HepG2 (cell line): ENCODE measurements around the genes PPP5C and DACT3.

DNA sequence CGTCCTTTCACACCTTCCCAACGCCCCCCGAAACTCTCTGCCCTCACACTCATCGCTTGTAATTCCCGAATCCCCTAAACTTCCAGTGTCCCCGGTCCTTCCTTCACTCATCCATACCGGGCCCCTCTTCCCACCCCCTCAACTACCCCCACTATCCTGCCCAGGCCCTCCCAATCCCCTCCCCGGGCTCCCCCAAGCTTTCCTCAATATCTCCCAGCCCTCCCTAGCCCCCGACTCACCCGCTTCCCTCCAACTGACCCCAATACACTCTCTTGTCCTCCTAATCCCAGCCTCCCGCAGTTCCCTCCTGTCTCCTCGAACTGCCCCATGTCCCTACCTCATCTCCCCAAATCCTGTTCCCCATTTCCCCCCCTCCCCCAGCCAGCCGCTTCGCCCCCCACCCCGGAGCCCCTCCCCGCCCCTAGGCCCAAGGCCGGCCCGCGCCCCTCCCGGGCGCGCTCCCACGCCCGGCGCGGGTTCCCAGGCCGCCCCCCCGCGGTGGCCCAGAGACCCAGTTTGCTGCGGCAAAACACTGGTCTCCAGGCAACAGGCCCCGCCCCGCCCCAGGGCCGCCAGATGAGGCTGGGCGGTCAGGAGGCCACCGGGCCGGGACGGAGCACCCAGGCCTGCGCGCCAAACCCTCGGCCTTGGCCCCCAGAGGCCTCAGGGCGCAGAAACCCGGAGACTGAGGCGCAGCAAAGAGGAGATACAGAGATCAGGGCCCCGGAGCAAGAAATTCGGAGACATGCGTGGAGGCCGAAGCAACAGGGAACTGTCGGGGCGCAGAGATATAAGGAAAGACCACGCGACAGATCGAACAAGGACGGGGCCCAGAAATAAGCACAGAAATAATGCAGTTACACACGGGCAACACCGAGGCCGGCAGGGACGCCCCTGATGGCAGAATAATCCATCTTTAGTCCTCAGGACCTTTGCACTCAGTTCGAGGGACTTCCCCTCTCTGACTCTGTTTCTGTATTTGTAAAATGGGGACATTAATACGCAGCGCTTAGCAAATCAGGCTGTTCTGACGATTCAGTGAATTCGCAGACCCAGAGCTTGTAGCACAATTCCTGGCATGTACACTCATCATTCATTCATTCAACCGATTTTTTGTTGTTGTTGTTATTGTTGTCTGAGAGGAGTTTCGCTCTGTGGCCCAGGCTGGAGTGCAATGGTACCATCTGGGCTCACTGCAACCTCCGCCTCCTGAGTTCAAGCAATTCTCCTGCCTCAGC is 20.6 kb upstream of the ERCC1 start:
- RRBS, 2 experiments: 3% methylated on average over 7 to 9 of the region's 65 CpGs
CAGE:
- cytosol, long polyA minus RNA: no peak
- cytosol, long polyA plus RNA: no peak
- long polyA plus RNA: no peak
- nucleus, long polyA minus RNA: no peak
- nucleus, long polyA plus RNA: no peak

- RRBS, 2 experiments: 3% methylated on average over 4 of the region's 15 CpGs
CAGE:
- cytosol, long polyA minus RNA: no peak
- cytosol, long polyA plus RNA: no peak
- long polyA plus RNA: no peak
- nucleus, long polyA minus RNA: no peak
- nucleus, long polyA plus RNA: no peak
Observed at GRCh38 chr19:45469370-45469576, 1.5 kb downstream of the FOSB start.

DNA sequence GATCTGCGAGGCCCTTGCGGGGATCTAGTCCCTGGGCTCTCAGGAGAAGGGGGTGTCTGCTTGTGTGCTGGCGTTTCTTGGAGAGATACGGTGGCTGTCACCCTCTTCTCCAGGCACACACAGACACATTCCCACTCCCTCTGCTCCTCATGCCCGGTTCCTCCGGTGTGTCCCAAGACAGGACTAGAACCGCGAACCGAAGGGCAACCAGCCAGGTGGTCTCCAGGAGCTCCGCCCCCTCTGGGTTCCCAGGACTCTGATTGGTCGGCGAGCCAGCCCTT is 1.7 kb downstream of the FOSB start:
- RRBS, 2 experiments: no CpG with 5 or more reads among the region's 12 CpGs
CAGE:
- cytosol, long polyA minus RNA: no peak
- cytosol, long polyA plus RNA: no peak
- long polyA plus RNA: no peak
- nucleus, long polyA minus RNA: no peak
- nucleus, long polyA plus RNA: no peak

- RRBS, 2 experiments: 0 to 2% methylated on average over 3 of the region's 13 CpGs
CAGE:
- cytosol, long polyA minus RNA: no peak
- cytosol, long polyA plus RNA: no peak
- long polyA plus RNA: no peak
- nucleus, long polyA minus RNA: no peak
- nucleus, long polyA plus RNA: no peak
Observed at GRCh38 chr19:45514433-45514930, 7.2 kb downstream of the VASP start.

GRCh38 chr19:45595615-45596288 is 6.3 kb downstream of the GPR4 start:
- RRBS, 2 experiments: no CpG with 5 or more reads among the region's 8 CpGs
CAGE:
- cytosol, long polyA minus RNA: no peak
- cytosol, long polyA plus RNA: no peak
- long polyA plus RNA: no peak
- nucleus, long polyA minus RNA: no peak
- nucleus, long polyA plus RNA: no peak

DNA sequence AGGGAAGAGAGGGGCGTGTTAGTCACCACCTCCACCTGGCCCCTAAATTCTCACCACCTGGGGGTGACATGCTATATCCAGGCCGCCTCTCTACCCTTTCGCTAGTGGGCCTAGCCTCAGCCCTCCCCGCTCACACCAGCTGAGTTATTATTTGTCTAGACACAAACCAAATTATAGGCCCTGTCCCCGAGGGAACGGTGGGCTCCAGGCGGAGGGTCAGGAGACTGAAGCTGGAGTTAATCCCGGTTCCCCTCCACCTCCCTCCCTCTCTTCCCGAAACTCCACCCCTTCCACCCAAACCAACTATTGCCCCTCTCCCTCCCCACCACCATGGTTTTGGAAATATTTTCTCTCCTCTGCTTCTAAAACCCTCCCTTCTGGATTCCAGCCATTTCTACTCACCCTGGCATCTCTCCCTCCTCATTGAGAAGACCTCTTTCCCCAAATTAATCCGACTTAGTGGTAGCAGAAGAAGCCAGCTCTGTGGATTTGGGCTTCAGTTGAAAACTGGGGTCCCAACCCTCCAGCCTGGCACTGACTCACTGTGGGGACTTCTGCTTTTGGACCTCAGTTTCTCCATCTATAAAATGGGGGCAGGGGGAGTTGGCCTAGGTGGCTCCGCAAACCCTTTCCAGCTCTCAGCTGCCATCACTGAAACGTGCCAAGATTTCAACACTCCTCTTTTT is 1.7 kb downstream of the GPR4 start:
- RRBS, 2 experiments: no CpG with 5 or more reads among the region's 12 CpGs
CAGE:
- cytosol, long polyA minus RNA: no peak
- cytosol, long polyA plus RNA: no peak
- long polyA plus RNA: no peak
- nucleus, long polyA minus RNA: no peak
- nucleus, long polyA plus RNA: no peak

DNA sequence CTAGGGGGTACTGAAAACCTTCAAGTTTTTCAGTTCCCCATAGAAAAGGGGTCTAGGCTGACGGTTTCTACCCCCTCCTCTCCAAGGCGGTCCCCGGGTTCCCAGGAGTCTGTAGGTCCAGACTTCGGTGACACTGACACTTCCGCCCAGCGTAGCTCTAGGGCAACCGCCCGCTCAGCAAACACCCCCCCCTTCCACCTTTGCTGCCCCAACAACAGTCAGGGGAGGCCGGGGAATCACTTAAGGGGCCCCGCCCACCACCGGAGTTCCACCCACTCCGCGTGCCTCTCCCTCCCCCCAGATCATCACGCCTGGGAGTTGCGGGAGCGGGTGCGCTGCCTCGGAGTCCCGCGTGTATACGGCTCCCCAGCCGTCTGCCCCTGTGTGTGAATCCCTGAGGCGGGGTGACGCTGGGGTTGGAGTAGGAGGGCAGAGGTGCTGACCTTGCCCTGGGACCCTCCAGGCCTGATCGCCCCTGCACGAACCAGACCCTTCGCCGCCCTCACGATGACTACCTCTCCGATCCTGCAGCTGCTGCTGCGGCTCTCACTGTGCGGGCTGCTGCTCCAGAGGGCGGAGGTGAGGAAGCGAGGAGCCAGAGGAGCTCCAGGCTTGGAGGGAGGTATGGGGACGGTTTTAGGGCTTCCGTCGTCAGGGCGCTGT is 1.1 kb downstream of the GIPR start:
- RRBS, 2 experiments: no CpG with 5 or more reads among the region's 38 CpGs
CAGE:
- cytosol, long polyA minus RNA: no peak
- cytosol, long polyA plus RNA: no peak
- long polyA plus RNA: no peak
- nucleus, long polyA minus RNA: no peak
- nucleus, long polyA plus RNA: no peak

DNA sequence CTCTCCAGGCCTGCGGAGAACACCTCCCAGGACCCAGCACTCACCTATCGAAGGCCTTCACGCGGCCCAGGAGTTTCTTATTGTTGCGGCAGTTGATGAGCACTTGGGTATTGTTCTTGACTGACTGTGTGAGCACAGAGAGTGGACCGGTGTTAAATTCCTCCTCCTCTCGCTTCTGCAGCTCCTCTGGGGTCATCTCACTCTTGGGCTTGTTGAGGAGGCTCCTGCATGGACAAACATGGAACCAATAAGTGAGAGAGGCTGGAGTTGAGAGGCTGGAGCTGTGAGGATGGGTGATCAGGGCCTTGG is 3.5 kb downstream of the SNRPD2 start:
- RRBS, 2 experiments: no CpG with 5 or more reads among the region's 7 CpGs
CAGE:
- cytosol, long polyA minus RNA: no peak
- cytosol, long polyA plus RNA: no peak
- long polyA plus RNA: no peak
- nucleus, long polyA minus RNA: no peak
- nucleus, long polyA plus RNA: no peak

GRCh38 chr19:45865372-45866145 is 1.4 kb downstream of the FOXA3 start:
- RRBS, 2 experiments: no CpG with 5 or more reads among the region's 9 CpGs
CAGE:
- cytosol, long polyA minus RNA: no peak
- cytosol, long polyA plus RNA: no peak
- long polyA plus RNA: no peak
- nucleus, long polyA minus RNA: no peak
- nucleus, long polyA plus RNA: no peak

GRCh38 chr19:45971860-45972550 is 1.7 kb downstream of the NOVA2 start:
- RRBS, 2 experiments: no CpG with 5 or more reads among the region's 13 CpGs
CAGE:
- cytosol, long polyA minus RNA: no peak
- cytosol, long polyA plus RNA: no peak
- long polyA plus RNA: no peak
- nucleus, long polyA minus RNA: no peak
- nucleus, long polyA plus RNA: no peak

DNA sequence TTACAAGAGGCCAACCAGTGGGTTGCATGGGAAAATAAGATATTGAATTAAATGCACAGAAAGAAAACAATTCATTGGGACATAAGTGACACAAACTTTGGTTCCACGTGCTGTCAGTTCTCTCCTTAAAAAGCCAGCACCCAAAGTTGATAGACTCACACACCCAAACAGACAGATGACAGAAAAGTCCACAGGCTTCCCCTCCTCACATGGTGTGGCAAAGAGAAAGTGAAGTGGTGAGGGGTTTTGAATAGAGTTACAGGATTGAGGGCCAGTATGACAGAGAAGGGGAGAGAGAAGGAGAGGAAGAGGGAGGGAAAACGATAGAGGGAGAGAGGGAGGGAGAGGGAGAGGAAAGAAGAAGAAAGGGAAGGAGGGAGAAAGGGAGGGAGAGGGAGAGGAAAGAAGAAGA is 7.9 kb upstream of the IGFL3 start:
- RRBS, 2 experiments: no CpG with 5 or more reads among the region's 2 CpGs
CAGE:
- cytosol, long polyA minus RNA: no peak
- cytosol, long polyA plus RNA: no peak
- long polyA plus RNA: no peak
- nucleus, long polyA minus RNA: no peak
- nucleus, long polyA plus RNA: no peak

GRCh38 chr19:46346575-46347850 is at the start of gene PPP5C:
Gene PPP5C, plus strand, starts transcription at chr19:46347087.
- RRBS, 2 experiments: 1 to 2% methylated on average over 15 to 17 of the region's 78 CpGs
CAGE:
- cytosol, long polyA minus RNA: no peak
- cytosol, long polyA plus RNA: no peak
- long polyA plus RNA: start-site peak on the plus strand at chr19:46347068-46347099, 141 and 154 reads in 2 replicates
- nucleus, long polyA minus RNA: no peak
- nucleus, long polyA plus RNA: start-site peak on the plus strand at chr19:46347087-46347105, 39 and 79 reads in 2 replicates

DNA sequence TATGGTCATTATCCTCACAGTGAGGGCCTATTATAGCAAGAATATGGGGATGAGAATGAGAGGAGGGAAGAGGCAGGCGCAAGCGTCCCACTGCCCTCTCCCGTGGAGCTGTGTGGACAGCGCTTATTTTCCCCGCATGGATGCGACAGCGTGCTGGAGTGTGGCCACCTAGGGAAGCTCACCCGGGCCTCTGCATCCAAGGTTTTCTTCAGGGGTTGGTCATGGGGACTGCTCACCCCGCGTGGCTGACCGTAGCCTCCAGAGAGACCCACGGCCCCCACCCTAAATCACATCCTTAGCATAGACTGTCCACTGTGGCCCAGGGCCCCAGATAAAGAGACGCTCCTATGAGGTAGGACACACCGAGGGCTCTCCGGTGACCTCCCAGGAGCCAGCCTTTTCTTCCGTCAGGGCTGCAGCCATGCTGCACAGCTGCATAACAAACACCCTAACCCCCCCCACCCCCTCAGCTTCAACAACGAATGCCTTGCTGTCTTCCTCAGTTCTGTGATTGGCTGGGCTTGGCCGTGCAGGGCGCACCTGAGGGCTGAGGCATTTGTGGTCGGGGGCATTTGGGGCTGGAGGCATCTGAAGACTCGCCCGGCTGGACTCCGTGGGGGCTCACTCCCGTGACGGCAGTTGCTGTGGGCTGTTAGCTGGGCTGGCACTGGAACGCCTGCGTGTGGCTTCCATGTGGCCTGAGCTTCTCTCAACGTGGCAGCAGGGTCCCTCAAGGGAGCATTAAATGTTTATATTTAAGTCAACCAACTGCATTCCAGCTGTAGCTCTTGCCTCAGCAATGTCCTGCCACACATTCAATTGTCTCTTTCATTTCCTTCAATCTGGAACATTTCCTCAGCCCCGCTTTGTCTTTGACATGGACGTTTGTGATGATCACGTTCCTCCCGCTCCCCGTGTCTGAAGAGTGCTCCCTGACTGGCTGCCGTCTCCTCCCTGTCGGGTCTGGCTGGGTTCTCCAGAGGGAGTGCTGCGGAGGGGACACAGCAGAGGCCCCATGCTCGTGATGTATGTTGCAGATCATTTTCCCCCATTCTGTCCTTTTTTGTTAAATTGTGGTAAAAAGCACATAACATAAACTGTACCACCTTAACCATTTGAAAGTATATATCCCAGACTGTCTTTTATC is 21.2 kb downstream of the CCDC8 start:
- RRBS, 2 experiments: no CpG with 5 or more reads among the region's 37 CpGs
CAGE:
- cytosol, long polyA minus RNA: no peak
- cytosol, long polyA plus RNA: no peak
- long polyA plus RNA: no peak
- nucleus, long polyA minus RNA: no peak
- nucleus, long polyA plus RNA: no peak

DNA sequence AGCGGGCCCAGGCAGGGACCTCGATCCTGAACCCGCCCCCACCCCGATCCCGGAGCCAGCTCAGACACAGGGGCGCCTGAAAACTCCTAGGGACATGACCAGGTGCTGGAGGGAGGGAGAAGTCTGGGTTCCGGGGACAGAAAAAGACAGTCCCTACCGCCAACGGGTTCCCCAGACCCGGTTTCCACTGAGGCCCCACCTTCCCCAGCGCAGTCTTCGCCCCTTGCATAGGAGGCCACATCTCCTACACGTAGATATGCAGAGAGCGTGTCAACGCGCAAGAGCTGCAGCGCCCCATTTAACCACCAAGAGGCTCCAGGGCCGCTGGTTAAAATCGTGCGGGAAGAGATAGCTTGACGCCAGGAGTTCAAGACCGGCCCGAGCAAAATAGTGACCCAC is 8.4 kb downstream of the CCDC8 start:
- RRBS, 2 experiments: 14 to 23% methylated on average over 3 of the region's 23 CpGs
CAGE:
- cytosol, long polyA minus RNA: no peak
- cytosol, long polyA plus RNA: no peak
- long polyA plus RNA: no peak
- nucleus, long polyA minus RNA: no peak
- nucleus, long polyA plus RNA: no peak

DNA sequence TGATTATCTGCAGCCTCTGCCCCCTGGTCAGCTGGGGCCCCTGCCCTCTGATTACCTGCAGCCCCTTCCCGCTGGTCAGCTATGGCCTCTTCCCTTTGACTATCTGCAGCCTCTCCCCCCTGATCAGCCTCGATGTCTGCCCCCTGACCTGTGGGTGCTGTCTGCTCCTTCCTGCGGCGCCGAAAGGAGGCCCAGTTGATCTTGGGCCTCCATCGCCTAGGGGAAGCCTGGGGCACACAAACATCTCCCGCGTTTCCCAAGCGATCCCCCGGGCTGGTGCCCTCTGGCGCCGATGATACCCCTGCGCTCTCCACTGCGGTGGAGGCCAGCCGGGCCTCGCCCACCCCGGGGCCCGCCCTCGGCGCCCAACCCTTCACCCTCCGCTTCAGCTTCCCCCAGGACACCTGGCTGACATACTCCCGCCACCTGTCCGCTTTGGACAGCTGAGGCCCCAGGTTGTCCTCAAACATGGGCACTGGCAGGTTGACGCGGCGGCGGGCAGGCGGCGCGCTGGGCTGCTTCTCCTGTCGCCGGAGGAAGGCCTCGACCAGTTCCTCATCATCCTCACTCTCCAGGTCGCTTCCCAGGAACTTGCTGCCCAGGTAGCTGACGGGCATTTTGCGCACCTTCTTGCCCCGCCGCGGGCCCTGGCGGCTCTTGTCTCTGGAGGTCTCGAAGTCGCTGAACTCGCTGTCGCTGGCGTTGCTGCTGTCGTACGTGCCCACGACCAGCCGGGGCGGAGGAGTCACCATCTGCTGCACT is 1.4 kb downstream of the CCDC8 start:
- RRBS, 2 experiments: 87% methylated on average over 6 of the region's 50 CpGs
CAGE:
- cytosol, long polyA minus RNA: no peak
- cytosol, long polyA plus RNA: no peak
- long polyA plus RNA: no peak
- nucleus, long polyA minus RNA: no peak
- nucleus, long polyA plus RNA: no peak

DNA sequence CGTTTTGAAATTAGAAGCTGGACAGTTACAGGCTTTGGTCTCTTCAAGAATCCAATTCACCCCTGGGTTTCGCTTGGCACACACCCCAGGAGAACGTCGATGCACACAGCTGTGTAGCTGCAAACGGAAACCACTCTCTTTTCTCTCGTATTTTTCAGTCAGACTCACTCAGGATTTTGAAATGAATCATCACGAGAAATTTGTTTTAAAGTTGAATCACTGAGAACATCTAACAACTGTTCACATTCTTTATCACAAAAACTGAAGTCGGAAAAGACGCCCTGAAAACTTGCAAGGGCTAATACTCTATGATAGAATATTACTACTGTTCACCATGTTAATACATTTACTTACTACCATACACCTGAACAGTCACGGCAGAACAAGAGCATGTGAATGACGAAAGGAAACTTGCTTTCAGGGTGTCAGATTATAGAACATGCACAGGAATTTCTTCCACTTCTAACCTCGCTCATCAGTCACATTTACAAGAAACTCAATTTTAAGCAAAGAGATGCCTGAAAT is 4.7 kb downstream of the PNMA8A start:
- RRBS, 2 experiments: no CpG with 5 or more reads among the region's 12 CpGs
CAGE:
- cytosol, long polyA minus RNA: no peak
- cytosol, long polyA plus RNA: no peak
- long polyA plus RNA: no peak
- nucleus, long polyA minus RNA: no peak
- nucleus, long polyA plus RNA: no peak

- RRBS, 2 experiments: no CpG with 5 or more reads among the region's 8 CpGs
CAGE:
- cytosol, long polyA minus RNA: no peak
- cytosol, long polyA plus RNA: no peak
- long polyA plus RNA: no peak
- nucleus, long polyA minus RNA: no peak
- nucleus, long polyA plus RNA: no peak
Observed at GRCh38 chr19:46522792-46523535, 27.3 kb upstream of the PNMA8B start.

- RRBS, 2 experiments: no CpG with 5 or more reads among the region's 33 CpGs
CAGE:
- cytosol, long polyA minus RNA: no peak
- cytosol, long polyA plus RNA: no peak
- long polyA plus RNA: no peak
- nucleus, long polyA minus RNA: no peak
- nucleus, long polyA plus RNA: no peak
Observed at GRCh38 chr19:46620237-46621564, 4.2 kb downstream of the PTGIR start.

DNA sequence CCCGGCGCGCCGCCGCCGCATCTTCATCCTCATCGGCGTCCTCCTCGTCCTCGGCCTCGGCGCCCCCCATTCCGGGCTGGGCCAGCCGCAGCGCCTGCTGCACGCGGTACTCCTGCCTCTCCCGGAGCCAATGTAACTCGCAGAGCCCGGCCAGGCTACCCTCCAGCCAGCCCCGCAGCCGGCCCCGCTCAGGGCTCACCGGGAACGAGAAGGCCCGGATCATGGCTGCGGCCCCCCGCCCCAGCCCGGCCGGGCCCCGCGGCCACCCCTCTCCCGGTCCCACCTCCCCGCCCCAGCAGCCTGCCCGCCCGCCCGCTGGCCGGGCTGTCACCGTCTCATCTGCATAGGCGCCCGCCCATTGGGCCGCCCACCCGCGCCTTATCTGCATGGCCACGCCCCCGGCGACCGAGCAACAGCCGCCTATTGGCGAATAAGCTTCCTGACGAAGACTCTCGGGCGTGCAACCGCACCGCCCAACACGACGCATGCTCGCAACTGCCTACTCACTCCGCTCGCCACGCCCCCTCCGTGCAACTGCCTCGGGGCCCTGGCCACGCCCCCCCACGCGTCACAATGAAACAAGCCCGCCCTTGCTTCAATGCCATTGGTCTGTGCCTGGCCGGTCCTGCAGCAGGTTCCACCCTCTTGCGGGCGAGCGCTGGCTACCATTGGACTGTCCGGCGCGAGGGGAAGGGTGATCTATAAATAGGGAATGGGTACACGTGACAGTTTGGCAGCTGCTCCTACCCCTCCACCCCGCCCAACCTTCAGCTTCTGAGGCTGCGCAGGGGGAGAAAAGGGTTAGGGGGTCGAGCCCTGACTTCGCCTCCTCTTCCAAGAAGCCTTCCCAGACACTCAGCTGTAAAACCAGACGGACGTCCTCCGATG is at the start of gene DACT3:
DACT3 (minus strand) TSS at position 341 of the 888 bp plus-strand sequence.
- RRBS, 2 experiments: 2% methylated on average over 36 of the region's 82 CpGs
CAGE:
- cytosol, long polyA minus RNA: no peak
- cytosol, long polyA plus RNA: no peak
- long polyA plus RNA: no peak
- nucleus, long polyA minus RNA: no peak
- nucleus, long polyA plus RNA: no peak

DNA sequence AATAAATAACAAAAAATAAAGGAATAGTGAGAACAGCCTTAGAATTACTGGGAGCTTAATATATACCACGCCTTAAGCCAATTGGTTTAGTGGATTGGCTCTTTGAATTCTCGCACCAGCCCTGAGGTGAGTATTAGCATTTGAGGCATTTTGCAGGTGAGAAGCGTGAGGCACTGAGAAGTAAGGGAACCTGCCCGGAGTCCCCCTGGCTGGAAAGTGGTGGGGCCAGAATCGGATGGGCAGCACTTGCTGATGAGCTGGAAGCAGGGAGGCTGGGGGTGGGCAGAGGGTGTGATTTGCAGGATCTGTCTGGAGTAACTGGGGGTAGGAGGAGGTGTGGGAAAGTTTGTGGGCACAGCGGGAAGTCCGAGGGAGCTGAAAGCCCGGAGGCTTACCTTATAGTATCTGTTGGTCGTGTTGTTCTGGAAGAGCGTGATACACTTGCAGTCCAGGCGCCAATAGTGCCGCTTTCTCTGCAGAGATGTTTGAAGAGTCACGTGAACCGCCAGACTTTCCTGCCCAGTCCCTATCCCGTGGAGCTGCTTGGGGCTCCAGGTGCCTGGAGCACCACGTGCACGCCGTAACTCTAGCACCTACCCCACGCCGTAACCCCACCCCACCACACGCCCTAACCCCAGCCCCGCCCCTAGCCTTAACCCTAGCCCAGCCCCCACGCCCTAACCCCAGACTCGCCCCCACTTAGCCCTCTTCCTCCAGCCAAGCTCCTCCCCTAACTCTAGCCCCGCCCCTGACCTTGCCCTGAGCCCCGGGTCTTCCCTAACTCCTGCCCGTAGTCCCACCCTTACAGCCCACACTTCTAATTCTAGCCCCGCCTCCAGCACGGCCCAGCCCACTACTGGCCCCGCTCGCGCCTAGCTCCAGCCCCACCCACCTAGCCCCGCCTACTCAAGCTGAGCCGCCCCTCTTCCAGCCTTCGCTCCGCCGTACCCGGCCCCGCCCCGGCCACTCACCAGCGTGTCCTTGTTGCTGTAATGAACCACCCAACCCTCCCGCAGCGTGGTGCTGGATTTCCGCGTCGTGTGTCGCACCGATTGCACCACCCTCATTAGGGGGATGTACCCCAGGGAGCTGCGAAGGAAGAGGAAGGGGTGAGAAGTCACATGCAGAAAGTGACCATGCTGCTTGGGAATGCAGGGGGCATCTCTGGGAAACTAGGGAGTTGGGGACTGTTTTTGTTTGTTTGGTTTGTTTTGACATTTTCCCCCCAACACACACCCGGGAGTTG is 19.7 kb downstream of the PRKD2 start:
- RRBS, 2 experiments: 93 to 99% methylated on average over 1 of the region's 50 CpGs
CAGE:
- cytosol, long polyA minus RNA: no peak
- cytosol, long polyA plus RNA: no peak
- long polyA plus RNA: no peak
- nucleus, long polyA minus RNA: no peak
- nucleus, long polyA plus RNA: no peak